Cardiac fibroblast (primary cell): ENCODE measurements around a stretch of chr1.

GRCh38 chr1:244848934-244849383, 13.5 kb downstream of the COX20 start:
- RRBS, result no CpG with 5 or more reads among the region's 3 CpGs

GRCh38 chr1:244850391-244850677, 14.0 kb downstream of the HNRNPU start:
- RRBS, result no CpG with 5 or more reads among the region's 2 CpGs

DNA sequence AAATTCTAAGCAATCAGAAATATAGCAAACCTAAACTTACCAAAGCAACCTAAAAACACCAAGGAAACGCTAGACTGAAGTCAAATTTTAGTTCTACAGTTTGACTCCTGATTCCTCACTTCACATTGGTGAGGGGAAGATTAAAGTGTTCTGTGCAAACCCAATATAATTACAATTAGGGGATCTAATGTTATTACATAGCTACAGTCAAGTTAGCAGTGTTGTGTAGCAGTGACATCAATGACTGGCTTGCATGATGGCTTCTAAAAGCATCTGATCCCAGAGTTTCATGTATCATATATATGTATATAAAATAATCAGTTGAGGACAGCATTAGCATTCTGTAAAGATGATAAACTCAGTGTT, 11.6 kb downstream of the HNRNPU start:
- RRBS, result no CpG with 5 or more reads among the region's 1 CpG

DNA sequence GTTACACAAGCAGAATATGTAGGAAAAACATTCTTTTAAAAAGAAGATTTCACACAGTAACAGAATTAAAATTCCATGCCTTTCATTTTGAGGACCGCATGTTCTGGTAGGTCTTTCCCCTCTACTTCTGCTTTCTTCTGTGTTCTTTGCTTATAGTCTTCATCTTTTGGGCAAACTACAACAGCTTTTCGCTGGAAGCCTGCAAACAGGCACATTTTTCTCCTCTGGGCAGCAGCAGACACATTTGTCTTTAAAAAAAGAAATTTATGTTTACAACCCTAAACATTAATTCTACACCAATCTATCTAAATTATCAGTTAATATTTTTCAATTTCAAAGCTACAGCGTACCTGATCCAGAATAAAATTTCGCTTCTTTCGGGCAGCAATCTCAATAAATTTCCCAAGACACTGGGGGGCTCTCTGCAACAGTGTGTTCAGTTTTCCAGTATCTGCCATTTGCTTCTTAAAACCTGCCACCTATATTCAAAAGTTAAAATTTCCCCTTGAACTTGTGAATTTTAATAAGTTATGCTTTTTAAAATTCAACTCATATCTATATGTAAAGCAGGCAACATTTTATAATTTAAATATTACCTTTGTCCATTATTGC, 7.9 kb downstream of the HNRNPU start:
- RRBS, result no CpG with 5 or more reads among the region's 5 CpGs

DNA sequence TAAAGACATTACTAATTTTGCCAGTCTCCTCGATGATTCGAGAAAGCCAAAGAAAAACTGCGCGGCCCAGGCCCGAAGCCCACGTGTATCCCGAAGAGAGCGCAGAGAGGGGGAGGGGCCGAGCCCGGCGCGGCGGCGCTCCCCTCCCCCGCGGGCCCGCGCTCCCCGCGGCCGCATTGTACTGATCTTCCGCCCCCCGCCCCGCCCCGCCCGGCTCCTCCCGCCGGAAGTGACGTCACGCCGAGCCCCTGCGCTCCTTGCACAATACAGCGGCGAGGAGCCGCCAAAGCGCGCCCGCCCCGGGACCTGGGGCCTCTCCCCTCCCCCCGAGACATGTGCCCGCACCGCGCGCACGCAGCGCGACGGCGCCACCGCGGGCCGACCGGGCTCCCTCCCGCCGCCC, 1.4 kb downstream of the HNRNPU start:
- RRBS, result under 1% methylated on average over 25 of the region's 55 CpGs

GRCh38 chr1:245510593-245511206, 355.9 kb downstream of the KIF26B start:
- RRBS, result no CpG with 5 or more reads among the region's 5 CpGs

DNA sequence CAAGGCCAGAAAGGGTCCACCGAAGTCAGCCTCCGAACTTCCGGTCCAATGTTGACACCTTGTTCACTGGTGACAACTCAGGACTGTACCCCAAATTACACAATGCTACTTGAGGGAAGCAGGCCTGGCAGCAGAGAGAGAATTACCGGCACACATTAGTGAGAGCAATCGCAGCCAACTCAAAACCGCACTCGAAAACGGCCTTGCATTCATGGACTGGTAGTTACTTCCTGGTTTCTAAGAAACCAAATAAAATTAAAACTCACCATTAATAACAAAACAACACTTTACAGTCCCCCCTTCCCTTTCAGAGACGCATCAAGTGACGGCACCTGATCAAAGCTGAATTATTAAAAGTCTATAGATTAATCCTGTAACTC, 652.6 kb downstream of the KIF26B start:
- RRBS, result no CpG with 5 or more reads among the region's 10 CpGs

GRCh38 chr1:245898480-245899031, 608.5 kb downstream of the SMYD3 start:
- RRBS, result no CpG with 5 or more reads among the region's 2 CpGs

GRCh38 chr1:245987538-245988699, 519.2 kb downstream of the SMYD3 start:
- RRBS, result no CpG with 5 or more reads among the region's 20 CpGs

DNA sequence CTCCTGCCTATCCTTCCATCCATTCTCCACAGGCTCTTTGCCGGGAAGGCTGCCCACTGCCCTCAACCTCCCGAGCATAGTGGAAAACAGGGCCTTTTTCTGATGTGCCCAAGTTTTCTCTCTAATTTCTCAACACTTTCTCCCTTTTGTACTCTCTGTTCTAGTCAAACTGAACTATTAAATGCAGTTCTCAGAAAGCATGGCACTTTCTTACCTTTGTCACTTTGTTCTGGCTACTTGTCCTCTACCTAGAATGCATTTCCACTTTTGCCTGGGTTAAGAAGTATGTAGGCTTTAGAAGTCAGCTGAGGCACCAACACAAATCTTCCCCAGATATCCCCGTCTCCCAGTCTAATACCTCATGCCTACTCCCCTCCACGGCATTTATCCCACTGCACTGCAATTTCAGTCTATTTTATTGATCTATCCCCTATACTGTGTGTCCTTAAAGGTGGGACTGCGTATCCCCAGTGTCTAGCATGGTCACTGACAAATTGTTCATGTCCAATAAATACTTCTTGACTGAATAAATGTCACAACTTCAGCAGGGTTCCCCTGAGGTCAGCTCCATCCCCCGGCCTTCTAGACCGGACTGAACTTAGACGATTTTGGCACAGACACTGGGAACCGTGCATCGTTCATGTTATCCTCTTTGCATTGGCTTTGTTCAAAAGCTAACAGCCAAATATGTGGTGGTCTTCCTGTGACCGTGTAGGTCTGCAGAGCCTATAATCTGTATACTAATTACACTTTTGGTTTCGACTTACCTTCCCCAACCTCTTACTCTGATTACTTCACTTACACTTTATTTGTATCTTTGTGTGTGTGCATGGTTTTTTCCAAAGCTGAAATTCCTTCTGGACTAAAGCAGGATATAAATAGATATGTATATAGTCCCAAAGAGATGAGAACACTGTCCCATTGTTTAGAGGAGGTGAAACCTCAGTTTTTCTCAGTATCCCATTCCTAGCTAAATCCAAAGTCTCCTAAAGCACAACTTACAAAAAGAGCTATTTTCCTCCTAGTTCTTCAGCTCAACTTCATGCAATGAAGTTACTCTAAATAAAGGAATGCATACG, 442.6 kb downstream of the SMYD3 start:
- RRBS, result no CpG with 5 or more reads among the region's 13 CpGs

GRCh38 chr1:246083297-246083962, 423.6 kb downstream of the SMYD3 start:
- RRBS, result no CpG with 5 or more reads among the region's 11 CpGs

GRCh38 chr1:246085642-246086470, 421.2 kb downstream of the SMYD3 start:
- RRBS, result no CpG with 5 or more reads among the region's 7 CpGs

GRCh38 chr1:246116939-246118043, 389.8 kb downstream of the SMYD3 start:
- RRBS, result no CpG with 5 or more reads among the region's 12 CpGs

- RRBS, result no CpG with 5 or more reads among the region's 10 CpGs
Measured at GRCh38 chr1:246118493-246119306, 388.4 kb downstream of the SMYD3 start.

DNA sequence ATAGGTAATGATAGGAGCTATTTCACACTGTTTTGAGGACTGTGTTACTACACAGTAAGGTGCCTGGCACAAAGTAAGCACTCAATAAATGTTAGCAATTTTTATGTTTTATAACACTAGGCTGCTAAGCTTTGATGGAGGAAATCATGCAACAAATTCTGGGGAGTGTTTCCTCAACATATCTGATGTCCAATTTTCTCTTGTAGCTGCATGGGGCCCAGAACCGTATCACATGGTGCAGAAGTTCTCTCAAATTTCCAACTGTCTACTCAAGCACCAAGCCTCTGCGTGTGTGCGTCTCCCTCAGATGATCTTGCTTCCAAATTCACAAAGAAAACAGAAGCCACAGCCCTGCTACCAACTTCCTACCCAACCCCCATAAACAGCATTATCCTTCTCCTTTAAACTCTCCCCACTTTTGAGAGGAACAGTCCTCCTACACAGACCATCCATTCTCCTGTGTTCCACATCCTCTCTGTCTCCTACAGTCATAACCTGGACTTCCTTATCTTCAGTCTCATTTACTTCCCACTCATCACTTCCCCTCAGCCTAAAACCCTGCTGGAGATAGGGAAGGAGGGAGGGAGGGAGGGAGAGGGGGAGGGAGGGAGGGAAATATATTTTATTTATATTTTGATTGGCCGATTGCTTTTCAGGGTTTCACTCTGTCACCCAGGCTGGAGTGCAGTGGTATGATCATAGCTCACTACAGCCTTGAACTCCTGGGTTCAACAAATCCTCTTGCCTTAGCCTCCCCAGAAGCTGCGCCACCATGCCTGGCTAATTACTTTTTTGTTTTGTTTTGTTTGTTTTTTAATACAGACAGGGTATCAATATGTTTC, 354.0 kb downstream of the SMYD3 start:
- RRBS, result no CpG with 5 or more reads among the region's 5 CpGs

GRCh38 chr1:246249828-246250504, 257.1 kb downstream of the SMYD3 start:
- RRBS, result no CpG with 5 or more reads among the region's 2 CpGs

DNA sequence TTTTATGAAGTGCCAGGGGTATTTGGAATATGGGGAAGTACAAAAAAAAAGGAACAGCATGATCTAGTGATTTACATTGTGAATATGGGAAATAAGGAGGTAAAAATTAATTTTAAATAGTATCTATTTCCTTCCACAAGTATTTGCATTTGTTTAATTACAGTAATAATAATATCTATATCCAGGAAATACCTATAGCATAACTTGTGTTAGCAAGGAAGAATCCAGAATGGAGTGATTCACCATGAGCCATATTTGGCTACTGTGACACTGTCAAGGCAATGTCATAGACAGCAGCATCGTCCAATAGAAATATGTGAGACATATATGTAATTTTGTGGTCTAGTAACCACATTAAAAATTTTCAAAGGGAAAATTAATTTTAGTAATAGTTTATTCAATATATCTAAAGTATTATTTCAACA, 22.0 kb downstream of the CNST start:
- RRBS, result no CpG with 5 or more reads among the region's 1 CpG

DNA sequence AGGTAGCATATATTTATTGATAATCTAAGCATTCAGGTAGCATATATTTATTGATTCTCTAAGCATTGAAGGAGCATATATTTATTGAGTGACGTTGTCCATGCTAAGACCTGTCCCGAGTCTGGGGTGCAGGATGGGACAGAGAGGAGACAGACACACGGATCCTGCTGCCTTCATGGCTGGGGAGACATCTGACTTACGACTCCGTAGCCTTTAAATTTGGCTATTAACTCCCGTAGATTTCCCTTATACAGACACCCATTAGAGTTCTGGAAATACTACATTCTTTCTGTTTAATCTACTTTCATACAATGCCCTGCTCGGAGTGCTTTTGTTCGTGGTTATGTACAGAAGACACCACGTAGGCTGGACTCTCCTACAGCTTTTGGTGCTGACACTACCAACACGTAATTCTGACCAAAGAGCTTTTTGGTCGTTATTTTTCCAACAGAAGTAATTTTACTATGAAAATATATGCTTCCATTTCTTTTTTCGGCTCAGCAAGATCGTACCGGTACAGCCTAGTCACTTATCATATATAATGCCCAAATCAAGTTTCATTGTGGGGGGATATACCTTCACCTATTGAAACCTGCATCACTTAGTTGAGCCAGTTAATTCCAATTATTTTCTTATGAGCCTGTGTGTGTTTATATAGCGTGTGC, 1.2 kb downstream of the SCCPDH start:
- RRBS, result no CpG with 5 or more reads among the region's 15 CpGs

DNA sequence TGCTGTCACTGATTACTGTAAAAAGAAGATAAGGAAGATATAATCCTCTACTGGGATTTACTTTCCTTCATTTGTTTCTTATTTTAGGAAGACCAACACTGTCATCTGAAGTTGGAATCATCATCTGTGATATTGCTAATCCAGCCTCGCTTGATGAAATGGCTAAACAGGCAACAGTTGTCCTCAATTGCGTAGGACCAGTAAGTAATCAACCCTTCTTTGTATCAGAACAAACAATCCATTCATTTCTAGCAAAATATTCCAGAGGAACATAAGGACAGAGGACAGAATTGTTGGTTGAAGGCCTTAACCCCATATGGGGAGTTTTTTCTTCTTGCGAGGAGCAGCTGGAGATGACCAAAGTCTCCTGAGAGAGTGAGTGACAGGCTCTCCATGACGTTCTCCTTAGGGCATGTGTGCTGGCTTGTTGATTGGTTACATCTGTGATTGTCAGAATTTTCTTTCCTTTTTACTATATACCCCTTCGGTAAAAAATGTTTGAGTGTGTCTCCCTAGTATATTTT, 2.7 kb downstream of the SCCPDH start:
- RRBS, result no CpG with 5 or more reads among the region's 5 CpGs

GRCh38 chr1:246794766-246795167, 70.6 kb downstream of the SCCPDH start:
- RRBS, result 59% methylated on average over 2 of the region's 9 CpGs